NCI-H460 (cell line): ENCODE data around the genes KLK15, SIGLECL1, ETFB, SIGLEC8 and SIGLEC14.

DNA sequence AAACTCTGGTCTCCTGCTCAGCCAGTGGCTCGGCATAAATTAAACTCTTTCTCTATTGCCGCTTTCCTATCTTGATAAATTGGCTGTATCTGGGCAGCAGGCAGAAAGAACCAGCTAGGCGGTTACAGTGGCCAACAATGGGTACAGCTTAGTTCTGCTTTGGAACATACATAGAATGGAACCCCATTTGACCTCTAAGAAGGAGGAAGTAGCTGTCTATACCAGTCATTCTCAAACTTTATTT is 11.8 kb upstream of the KCNC3 start:
RAMPAGE:
- cytosol, long total RNA = no peak
- long total RNA = no peak
- nucleus, long total RNA = no peak

DNA sequence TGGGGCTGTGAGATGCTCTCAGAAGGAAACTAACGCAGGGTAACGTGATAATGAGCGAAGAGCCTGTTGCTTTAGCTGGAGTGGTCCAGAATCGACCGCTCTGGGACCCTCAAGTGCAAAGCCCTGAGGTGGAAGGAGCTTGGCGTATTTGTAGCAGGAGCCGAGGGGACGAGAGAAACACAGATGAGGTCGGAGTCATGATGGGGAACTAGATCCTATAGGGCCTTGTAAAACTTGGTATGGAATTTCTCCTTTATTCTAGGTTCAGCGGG is 615 bp downstream of the POLD1 start:
RAMPAGE:
- cytosol, long total RNA = no peak
- long total RNA = no peak
- nucleus, long total RNA = no peak

GRCh38 chr19:50679249-50679958 is 30.2 kb downstream of the C19orf81 start:
RAMPAGE:
- cytosol, long total RNA = no peak
- long total RNA = no peak
- nucleus, long total RNA = no peak

RAMPAGE:
- cytosol, long total RNA = start-site peak on the plus strand at chr19:50725098-50725151, 79 and 57 reads in 2 replicates
- long total RNA = start-site peak on the plus strand at chr19:50725126-50725148, 16 and 22 reads in 2 replicates
- nucleus, long total RNA = no peak
These were observed 2.2 kb downstream of the CLEC11A start for GRCh38 chr19:50724968-50726155.

DNA sequence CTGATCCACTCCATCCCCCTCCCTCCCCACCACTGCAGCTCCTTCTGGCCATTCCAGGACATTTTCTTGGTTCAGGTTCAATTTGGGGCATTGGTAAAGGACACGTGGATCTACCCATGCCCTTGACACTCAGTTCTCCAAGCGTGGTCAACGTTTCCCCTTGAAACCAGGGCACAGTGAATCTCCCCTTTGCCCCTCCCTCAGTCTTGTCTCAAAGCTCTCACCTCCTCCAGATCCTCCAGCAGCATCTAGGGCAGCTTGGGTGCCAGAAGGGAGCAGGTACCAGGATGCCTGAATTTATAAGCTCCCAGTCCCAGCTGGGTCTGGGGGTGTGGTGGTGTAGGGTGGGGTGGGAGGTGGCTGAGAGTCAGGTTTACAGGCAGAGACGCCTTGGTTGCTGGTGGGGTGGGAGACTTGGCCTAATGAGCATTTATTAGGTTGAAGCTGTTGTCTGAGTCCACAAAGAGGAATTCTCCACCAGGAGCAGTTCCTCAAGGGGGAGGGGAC is at the start of gene KLK15:
TSS of gene KLK15 (minus strand) at position 272 of the 507 bp plus-strand sequence.
RAMPAGE:
- cytosol, long total RNA = no peak
- long total RNA = no peak
- nucleus, long total RNA = no peak

DNA sequence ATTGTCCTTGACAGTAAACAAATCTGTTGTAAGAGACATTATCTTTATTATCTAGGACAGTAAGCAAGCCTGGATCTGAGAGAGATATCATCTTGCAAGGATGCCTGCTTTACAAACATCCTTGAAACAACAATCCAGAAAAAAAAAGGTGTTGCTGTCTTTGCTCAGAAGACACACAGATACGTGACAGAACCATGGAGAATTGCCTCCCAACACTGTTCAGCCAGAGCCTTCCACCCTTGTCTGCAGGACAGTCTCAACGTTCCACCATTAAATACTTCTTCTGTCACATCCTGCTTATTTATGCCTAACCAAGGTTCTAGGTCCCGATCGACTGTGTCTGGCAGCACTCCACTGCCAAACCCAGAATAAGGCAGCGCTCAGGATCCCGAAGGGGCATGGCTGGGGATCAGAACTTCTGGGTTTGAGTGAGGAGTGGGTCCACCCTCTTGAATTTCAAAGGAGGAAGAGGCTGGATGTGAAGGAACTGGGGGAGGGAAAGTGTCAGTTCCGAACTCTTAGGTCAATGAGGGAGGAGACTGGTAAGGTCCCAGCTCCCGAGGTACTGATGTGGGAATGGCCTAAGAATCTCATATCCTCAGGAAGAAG is 3.8 kb upstream of the KLK3 start:
RAMPAGE:
- cytosol, long total RNA = no peak
- long total RNA = no peak
- nucleus, long total RNA = no peak

DNA sequence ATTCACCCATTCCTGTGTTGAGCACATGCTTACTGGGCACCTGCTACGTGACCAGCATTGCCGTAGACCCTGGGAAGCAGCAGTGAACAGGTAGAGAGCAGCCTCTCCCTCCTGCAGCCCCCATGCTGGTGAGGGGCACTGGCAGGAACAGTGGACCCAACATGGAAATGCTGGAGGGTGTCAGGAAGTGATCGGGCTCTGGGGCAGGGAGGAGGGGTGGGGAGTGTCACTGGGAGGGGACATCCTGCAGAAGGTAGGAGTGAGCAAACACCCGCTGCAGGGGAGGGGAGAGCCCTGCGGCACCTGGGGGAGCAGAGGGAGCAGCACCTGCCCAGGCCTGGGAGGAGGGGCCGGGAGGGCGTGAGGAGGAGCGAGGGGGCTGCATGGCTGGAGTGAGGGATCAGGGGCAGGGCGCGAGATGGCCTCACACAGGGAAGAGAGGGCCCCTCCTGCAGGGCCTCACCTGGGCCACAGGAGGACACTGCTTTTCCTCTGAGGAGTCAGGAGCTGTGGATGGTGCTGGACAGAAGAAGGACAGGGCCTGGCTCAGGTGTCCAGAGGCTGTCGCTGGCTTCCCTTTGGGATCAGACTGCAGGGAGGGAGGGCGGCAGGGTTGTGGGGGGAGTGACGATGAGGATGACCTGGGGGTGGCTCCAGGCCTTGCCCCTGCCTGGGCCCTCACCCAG is 4.1 kb downstream of the KLK2 start:
RAMPAGE:
- cytosol, long total RNA = no peak
- long total RNA = no peak
- nucleus, long total RNA = no peak

GRCh38 chr19:50911955-50912407 is 786 bp upstream of the KLK4 start:
RAMPAGE:
- cytosol, long total RNA = no peak
- long total RNA = no peak
- nucleus, long total RNA = no peak

DNA sequence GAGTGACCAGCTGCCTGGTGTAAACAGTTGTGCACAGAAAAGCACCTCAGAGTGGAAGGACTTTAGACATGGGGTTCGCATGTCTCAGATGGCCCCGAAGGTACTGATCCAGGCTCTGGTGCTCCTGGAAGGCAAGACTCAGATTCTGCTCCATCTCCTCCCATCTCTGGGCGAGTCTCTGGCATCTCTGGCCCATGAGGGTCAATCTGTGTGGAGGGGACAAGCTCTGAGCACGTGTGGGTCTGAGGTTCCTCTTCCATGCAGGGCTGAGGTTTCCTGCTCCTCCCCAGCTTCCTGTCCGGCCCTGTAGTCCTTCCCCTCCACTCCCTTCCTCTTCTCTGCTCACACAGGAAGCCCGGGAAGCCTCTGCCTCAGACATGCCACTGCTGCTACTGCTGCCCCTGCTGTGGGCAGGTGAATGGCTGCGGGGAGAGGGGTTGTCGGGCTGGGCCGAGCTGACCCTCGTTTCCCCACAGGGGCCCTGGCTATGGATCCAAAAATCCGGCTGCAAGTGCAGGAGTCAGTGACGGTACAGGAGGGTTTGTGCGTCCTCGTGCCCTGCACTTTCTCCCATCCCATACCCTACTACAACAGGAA is 14.1 kb upstream of the CD33 start:
RAMPAGE:
- cytosol, long total RNA = no peak
- long total RNA = no peak
- nucleus, long total RNA = no peak

DNA sequence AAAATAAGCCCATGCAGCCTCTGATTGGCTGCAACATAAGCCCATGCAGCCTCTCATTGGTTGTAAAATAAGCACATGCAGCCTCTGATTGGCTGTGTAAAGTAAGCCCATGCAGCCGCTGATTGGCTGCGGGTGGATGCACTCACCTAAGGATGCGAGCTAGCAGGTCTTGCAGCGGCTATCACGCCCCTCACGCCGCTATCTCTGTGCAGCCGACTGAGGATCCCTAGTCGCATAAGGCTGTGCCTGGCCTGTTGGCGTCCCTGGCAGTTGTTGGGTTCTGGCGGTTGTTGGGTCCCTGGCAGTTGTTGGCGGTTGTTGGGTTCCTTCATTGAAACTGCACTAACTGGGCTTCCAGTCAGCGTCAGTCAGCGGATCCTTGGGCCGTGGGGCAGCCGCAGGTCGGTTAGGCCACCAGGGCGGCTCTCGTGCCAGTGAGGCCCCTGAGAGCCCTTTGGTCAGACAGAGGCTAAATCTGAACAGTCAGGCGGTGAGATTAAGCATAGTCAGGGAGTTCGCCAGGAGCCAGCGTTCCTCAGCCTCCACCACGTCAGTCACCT is at the start of gene SIGLECL1:
TSS of gene SIGLECL1 (plus strand) at position 139 of the 560 bp plus-strand sequence.
RAMPAGE:
- cytosol, long total RNA = no peak
- long total RNA = no peak
- nucleus, long total RNA = no peak

DNA sequence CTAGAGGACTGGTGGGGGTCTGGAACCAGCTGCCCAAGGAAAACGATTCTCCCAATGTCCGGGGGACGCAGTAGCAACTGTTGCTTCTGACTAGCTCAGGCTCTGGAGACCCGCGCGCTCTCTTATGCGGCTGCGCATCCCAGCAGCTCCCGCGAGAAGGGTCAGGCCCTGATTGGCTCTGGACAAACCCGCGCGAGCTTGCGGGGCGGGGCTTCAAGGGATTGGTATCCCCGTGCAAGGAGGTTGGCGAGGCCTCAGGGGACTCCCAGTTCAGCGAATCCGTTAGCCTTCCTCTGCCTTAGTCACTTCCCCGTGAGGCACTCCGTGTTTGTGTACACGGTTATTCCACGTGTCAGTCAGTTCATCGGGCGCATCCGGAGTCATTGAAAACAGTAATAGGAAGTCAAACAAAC is 20.2 kb downstream of the SIGLECL1 start:
RAMPAGE:
- cytosol, long total RNA = no peak
- long total RNA = no peak
- nucleus, long total RNA = no peak

DNA sequence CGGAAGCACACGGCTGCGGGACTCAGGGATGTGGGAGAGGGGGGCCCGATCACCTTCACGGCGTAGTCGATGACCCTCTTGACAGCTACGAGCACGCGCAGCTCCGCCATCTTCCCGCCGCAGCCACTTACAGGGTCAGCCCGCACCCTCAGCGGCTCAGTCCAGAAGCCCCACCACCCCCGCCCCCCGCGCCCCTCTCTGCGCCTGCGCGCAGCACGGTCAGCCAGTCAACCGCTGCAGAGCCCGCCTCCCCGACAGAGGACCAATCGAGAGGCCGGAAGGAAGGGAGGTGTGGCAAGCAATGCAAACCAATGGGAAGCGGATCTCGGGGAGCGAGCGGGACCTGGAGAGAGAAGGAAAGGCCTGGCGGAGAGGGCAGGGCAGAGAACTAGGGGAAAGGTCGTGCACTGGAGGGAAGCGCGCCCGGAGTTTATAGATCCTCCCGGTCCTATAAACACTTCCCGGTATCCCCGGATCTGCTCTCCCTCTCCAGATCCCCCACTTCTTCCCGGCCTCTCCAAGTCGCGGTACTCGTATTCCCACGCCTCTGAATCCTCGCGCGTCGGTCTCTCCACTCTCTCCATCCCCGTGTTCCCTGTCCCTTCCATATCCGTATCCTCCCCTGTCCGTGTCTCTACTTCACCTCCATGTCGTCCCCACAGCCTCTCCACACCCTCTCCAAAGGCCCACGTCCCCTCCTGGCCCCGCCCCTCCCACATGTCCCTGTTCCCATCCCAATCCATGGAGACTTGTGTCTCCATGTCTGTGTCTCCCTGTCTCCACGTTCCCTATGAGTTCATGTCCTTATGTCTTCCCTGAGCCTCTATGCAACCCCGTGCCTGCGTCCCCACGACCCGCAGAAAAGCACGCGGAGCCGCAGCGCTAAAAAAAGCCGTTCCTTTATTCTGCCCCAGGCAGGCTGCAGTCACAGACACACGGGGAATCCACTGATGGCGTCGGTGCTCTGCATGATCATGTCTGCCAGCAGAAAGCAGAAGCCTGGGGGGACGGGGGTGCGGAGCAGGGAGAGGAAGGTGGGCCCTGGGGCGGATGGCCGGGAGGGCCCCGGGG is at the start of gene ETFB:
TSS of gene ETFB (minus strand) at position 172 of the 1,071 bp plus-strand sequence.
RAMPAGE:
- cytosol, long total RNA = start-site peak on the minus strand centred at position 148 of the sequence, 55 bp wide, 2,411 and 3,561 reads in 2 replicates
- long total RNA = start-site peak on the minus strand centred at position 148 of the sequence, 55 bp wide, 704 and 1,604 reads in 2 replicates
- nucleus, long total RNA = start-site peak on the minus strand centred at position 148 of the sequence, 55 bp wide, 1,881 and 742 reads in 2 replicates; start-site peak on the plus strand centred at position 354 of the sequence, 52 bp wide, 6 and 16 reads in 2 replicates

DNA sequence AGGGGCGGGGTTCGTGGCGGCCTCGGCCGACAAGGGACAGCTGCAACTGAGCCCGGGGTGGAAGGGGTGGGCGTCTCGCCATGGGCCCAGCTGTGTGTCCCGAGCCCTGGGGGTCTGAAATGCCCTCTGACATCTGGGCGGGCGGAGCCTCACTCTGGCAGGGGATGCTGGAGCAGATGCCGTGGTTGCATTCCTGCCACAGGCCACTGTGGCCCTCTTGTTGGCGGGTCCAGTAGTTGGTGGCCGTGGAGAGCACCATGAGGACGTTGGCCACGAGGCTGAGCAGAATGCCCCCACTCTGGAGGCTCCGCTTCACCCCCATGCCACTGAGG is 581 bp downstream of the CLDND2 start:
RAMPAGE:
- cytosol, long total RNA = no peak
- long total RNA = no peak
- nucleus, long total RNA = no peak

GRCh38 chr19:51408810-51409463 is 8.5 kb downstream of the SIGLEC10 start:
RAMPAGE:
- cytosol, long total RNA = no peak
- long total RNA = no peak
- nucleus, long total RNA = no peak

GRCh38 chr19:51441446-51442084 is 16.7 kb downstream of the SIGLEC8 start:
RAMPAGE:
- cytosol, long total RNA = no peak
- long total RNA = no peak
- nucleus, long total RNA = no peak

DNA sequence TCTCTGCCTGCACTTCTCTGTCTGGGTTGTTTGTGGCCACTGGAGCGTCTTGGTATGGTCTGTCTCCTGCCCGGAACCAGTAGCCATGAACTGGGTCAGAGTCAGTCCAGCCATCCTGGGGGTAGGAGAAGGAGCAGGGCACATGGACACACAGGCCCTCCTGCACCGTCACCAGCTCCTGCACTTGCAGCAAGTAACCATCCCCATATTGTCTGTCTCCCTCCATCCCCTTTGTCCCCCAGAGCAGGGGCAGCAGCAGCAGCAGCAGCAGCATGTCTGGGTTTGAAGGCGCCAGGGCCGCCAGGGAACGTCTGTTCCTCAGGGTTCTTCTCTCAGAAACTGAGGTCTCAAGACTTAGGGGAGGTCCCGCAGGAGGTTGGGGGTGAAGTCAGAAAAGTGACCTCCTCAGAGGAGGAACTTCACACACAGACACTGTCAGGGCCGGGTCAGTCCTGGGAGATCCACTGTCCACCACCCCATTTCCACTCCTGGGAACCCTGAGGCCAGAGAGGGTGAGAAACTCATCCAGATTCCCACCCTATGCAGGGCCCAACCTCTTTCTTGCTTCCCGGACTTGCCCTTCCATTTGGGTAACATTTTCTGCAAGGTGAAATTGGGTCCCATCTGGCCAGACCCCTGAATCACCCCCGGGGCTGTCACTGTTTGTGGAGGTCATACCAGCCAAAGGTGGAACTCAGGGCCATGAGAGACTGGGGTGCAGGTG is at the start of gene SIGLEC8:
TSS of gene SIGLEC8 (minus strand) at position 341 of the 724 bp plus-strand sequence.
RAMPAGE:
- cytosol, long total RNA = no peak
- long total RNA = no peak
- nucleus, long total RNA = no peak

RAMPAGE:
- cytosol, long total RNA = no peak
- long total RNA = no peak
- nucleus, long total RNA = no peak
These were observed at the start of gene SIGLEC14 for GRCh38 chr19:51646662-51646997. SIGLEC14 (minus strand) TSS chr19:51646825.

DNA sequence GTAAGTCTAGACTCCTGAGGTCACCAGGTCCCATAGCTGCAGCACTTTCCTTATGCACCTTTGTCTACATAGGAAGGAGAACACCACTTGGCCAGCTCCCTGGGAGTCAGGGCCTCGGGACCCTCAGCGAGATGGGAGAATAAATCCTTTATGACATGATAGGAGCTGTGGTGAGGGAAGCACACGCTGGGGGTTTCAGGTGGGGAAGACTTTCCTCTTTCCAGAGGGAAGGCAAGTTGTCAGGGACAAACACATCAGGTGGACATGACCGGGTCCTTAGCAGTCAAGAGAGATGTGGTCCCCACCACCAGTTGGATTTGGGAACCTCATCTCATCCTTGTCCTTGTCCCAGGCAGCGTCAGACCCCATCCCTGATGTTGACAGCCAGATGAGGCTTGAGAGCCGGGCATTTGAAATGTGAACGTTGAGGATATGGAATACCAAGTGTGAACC is 426 bp upstream of the SIGLEC14 start:
RAMPAGE:
- cytosol, long total RNA = no peak
- long total RNA = no peak
- nucleus, long total RNA = no peak

DNA sequence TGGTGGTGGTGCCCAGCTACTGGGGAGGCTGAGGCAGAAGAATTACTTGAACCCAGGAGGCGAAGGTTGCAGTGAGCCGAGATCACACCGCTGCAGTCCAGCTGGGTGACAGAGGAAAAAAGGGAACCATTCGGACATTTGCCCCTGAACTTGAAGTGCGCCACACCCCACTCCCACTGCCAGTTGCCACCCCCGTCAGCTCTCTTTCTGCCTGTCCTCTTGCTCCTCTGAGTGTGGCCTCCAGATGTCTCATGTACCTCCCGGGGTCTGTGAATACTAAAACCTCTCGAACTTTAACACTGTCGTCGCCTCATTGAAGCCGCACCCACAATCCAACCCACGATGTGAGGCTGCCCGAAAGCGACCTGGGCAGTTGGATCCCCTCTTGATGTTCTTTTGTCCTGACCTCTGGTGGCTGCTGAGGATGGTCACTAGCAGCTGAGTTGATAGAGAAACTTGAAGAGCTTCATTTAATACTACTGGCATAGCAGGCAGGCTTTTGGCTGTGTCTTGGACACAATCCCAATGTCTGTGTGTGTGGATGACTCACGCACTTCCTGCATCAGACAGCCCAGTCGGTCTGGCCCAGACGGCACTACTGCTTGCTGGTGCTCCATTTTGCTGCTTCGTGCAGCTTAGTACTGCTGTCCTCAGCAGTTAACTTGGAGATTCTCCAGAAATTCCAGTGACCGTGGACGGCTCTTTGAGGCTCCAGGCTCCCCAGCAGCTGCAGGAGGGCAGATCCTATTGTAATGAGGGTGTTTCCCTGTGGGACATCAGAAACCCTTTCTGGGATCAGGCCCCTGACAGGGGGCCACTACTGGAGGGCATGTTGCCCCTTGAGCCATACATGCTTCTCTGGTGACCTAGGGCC is 4.3 kb downstream of the FPR3 start:
RAMPAGE:
- cytosol, long total RNA = no peak
- long total RNA = no peak
- nucleus, long total RNA = no peak

DNA sequence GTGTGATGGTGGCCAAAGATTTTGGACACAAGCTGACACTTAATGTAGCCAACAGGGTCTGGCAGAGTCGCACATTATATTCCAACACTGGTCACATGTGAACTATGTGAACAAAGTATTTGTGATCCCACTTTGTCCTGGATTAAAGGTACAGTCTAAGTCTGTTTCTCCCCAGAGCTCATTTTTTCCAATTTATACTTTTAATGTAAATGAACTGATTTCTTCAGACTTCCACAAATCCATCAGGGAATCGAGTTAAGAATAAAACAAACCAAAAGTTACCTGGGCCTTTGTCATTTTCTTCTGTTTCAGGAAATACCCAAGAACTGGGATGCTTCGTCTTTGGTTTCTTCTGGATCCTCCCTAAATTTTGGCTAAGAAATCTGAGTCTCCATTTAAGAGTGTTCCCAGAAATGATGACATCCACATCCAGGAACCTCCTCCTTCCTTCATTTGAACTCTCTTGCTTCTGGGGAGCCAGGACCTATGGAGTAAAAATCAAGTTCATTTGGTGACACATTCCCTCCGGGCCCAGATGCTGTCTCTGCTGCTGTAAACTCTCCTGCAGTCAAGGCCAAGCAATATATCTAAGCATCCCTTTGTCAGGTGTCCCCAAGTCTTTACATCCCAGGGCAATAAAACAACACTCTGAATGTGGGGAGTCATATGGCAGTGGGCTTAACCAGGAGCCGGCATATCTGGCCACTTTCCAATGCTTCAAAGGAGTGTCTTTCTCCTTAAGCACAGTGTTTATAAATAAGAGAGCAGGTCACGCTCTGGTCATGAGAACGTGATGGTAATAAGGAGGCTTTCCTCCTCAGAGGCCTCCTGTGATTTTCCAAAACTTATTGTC is 4.8 kb downstream of the ZNF649 start:
RAMPAGE:
- cytosol, long total RNA = no peak
- long total RNA = no peak
- nucleus, long total RNA = no peak